Mesothelial cell of epicardium (in vitro differentiated cells): ENCODE measurements around a stretch of chr6.

- PRO-cap, result no peak
Observed at GRCh38 chr6:35522692-35523119, 10.0 kb upstream of the TULP1 start.

- PRO-cap, result no peak
Observed at GRCh38 chr6:35586920-35587633, 74.4 kb upstream of the TULP1 start.

DNA sequence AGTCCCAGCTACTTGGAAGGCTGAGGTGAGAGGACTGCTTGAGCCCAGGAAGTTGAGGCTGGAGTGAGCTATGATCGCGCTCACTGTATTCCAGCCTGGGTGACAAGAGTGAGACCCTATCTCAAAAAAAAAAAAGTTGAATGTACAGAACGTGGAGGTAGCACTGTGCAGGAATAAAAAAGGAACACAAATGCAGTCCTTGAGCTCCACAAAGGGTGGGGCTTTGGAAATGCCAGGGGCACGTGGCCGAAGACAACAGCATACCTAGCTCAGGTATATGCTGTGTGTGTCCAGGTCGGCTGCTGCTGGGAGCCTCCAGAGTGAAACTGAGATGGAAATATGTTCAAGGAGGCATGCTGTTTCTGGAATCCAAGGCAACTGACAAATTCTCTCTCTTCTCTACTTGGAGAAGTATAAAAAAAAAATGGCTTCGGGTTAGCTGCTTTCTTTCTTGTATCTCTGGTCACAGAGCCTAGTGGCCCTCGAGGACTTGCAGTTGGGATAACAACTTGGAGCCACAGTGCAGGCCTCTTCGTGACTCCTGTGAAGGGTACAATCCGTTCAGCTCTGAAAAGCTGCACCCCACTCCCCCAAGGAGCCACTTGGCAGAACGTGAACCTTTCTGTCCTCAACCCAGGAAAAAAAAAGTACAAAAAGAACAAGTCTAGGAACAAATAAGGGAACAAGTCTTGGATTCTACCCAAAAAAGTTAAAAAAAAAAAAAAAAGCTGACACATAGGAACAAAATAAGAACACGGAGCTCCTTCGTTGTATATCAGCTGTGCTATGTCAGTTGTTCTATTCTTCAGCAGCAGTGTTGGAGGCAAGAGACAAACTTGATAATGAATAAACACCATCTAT is 77.7 kb upstream of the TULP1 start:
- PRO-cap, result no peak

DNA sequence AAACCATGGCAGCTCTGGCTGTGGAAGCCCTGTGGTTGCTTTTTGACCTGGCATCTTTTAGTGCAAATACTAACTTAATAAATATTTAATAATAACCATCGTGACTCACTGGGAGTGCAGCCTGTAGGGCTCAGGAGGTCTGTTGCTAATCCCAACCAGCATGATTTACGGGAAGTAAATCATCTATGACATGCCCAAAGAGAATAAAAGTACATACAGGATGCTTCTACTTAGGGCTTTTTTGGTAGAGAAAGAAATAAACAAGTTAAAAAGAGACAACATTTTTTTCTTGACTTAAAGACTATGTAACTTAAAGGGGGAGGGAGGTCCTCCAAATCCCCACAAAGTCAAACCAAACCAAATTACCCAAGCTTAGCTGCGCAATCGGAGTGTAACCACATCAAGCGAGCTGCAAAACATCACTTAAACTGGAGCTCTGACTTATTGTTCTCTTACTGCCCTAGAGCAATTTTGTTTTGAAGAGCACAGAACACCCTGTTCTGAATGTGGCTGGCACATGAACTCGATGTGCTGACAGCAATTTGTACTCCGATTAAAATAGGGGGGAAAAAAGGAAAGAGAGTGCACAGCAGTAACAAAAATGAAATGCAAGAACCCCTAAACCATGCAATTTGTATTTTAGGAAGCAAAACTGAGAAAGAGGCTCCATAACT is 87.0 kb downstream of the FKBP5 start:
- PRO-cap, result no peak

GRCh38 chr6:35642362-35643245 is 46.1 kb downstream of the FKBP5 start:
- PRO-cap, result no peak

DNA sequence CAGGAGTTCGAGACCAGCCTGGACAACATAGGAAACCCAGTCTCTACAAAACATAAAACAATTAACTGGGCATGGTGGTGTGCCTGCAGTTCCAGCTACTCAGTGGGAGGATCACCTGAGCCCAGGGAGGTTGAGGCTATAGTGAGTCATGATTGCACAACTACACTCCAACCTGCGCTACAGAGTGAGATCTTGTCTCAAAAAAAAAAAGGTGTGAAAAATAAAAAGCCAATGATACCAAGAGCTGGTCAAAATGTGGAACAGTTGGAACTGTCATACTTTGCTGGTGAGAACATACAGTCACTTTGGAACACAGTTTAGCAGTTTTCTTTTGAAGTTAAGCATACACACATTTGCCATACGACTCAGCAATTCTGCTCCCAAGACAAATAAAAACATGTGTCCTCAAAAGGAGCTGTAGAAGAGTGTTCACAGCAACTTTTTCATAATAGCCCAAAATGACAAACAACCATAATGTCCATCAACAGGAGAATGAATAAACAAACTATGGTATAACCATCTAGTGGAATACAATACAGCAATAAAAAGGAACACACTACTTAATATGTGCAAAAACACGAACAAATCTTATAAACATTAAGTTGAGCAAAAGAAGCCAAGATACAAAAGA is 21.7 kb upstream of the FKBP5 start:
- PRO-cap, result no peak

DNA sequence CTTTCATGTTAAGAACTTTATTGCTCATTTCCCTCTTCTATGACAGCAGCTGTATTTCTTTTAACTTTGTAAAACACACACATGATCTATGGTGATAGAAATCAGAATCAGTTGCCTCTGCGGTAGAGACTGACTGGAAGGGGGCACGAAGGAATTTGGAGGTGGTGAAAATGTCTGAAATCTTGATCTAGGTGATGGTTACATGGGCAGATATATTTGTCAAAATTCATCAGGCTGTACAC is 17.7 kb upstream of the ARMC12 start:
- PRO-cap, result no peak

- PRO-cap, result no peak
Observed at GRCh38 chr6:35727943-35728854, 8.6 kb upstream of the ARMC12 start.

DNA sequence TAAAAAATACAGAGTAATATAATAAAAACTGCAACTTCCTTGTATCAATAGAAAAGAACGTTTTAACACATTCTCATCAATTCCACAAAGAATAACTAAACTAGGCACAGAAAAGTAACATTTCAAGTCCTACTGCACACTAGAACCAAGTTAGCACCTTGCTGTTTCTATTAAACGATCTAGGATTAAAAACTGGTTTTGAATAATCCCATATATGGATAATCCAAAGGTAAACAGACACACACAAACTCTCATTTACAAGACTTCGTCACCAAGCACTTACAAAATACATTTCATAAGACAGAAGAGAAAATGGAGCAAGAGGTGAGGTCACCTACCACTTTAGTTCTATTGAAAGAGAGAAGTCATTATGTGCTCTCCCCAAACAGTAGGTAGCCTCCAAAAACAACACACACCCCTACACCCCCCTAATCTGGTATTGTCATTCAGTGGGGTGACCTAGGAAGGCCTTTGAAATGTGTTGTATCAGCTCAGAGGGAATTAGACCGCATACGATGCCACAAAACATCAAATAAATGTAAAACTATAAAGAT is 1.9 kb downstream of the SRPK1 start:
- PRO-cap, result no peak

GRCh38 chr6:36067699-36068414 is 40.2 kb downstream of the MAPK14 start:
- PRO-cap, result no peak

DNA sequence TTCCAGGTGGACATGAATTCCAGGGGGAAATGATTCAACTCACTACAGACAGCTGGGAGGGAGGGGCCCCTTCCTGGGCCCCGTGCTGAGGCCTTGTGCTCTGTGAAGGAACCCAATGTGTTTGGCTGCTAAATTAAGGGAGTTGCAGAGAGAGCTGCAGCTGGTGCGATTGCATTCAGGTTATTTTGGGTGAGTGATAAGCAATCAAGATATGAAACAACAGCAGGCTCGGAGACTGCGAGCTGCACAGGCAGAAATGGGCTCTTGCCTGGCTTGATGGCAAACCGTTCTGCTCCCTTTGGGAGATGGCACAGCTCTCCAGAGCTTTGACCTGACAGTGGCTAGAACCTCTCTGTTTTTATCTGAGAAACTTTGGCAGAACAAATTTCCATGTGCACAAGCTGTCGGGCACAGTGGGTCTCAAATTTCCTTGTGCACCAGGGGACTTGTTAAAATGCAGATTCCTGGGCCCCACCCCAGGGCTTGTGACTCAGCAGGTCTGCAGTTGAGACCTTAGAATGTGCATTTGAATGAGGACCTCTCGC is 9.8 kb downstream of the MAPK13 start:
- PRO-cap, result no peak

DNA sequence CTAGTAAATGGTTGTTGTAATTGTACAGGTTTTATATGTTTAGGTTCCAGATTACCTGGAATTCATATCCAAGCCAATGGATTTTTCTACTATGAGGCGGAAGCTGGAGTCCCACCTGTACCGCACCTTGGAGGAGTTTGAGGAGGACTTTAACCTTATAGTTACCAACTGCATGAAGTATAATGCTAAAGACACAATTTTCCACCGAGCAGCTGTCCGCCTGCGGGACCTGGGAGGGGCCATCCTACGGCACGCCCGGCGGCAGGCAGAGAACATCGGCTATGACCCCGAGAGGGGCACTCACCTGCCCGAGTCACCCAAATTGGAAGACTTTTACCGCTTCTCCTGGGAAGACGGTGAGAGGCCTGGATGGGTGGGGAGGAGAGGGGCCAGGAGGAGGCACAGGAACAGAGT is 13.6 kb downstream of the BRPF3 start:
- PRO-cap, result no peak

GRCh38 chr6:36213928-36214310 is 17.4 kb downstream of the BRPF3 start:
- PRO-cap, result no peak

DNA sequence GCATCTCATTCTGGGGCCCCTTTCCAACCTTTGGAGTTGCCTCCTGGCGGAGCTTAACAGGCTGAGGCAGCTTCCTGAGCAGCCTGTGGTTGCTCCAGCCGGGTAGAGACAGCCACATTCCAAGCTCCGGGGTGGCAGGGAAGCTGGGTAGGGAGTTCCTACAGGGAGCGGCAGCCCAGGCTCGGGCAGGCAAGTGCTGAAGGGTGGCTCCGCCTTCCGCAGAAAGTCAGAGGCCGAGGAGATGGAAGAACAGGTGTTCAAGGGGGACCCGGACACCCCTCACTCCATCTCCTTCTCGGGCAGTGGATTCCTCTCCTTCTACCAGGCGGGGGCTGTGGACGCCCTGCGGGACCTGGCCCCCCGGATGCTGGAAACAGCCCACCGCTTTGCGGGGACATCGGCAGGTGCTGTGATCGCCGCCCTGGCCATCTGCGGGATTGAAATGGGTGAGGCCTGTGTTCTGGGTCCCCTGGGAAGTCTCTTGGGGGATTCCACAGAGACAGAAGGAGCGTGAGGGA is 418 bp downstream of the PNPLA1 start:
- PRO-cap, result no peak

DNA sequence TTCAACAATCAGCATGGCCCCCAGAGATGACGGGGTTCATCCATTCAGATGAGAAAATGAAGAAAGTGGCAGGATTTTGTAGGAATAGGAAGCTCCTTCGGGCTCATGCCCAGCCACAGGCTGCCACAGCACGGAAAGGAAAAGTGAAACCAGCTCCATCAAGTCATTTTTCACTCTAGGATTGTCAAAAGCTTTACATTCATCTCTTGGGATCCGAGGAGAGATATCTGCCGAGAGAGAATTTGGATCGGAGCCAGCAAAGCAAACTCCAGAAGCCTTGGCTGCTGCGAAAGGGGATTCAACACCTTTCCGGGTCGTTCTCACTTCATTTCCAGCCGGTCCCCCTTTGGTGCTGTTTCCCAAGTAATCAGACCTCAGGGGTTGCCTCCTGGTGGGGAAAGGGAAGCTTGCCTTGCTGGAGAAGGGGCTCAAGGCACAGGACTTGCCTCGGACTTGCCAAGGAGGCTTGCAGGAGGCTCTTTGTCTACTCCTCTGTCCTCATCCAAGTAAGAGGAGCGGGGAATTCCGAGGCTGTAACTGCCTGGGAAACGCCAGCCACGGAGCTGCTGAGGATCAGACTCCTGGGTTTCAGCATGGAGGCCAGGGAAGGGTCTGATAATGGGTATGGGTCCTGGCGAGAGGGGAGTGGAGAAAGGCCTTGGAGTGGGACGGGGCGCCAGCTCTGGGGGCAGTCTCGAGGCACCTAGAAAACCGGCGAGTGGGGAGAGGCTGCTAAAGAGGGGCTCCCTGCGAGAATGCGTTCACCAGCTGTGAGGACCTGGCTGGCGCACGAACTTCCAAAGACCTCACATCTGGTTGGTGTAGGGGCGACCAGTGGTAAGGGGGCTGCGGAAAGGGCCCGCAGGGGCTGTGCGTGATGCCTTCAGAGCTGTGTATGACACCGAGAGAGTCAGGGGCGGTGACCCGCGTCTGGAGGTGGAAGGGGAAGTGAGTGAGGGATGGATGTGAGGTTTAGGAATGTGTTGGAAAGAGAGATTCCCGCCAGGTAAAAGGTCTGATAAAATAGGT is 730 bp downstream of the ETV7 start:
- PRO-cap, result no peak

- PRO-cap, result bidirectional peak, plus-strand start at chr6:36441633, minus-strand start at chr6:36441553
Observed at GRCh38 chr6:36441287-36441844, 1.3 kb downstream of the PXT1 start.

GRCh38 chr6:36523289-36523887 is 23.9 kb downstream of the STK38 start:
- PRO-cap, result no peak

DNA sequence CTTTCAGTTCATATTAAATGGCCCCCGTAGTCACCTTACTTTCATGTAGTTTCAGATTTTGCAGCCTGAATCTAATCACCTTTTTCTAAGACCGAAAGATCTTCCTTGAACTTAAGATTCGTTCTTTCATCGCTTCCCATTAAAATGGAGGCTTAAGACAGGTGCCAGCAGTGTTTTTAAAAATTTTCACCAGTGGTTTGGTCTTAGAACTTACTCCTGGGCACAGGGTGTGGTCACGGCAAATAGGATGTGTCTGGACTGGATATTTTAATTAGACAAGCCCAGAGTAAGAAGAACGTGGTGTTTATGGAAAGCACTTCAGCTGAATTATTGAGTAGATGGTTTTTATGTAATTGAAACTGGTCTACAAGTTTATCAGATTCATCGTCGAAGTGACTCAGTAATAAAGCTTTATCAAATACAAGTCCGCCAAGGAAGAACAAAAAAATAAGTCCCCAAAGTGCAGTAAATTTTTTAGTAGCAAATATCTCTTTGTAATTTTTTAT is 751 bp downstream of the SRSF3 start:
- PRO-cap, result no peak

DNA sequence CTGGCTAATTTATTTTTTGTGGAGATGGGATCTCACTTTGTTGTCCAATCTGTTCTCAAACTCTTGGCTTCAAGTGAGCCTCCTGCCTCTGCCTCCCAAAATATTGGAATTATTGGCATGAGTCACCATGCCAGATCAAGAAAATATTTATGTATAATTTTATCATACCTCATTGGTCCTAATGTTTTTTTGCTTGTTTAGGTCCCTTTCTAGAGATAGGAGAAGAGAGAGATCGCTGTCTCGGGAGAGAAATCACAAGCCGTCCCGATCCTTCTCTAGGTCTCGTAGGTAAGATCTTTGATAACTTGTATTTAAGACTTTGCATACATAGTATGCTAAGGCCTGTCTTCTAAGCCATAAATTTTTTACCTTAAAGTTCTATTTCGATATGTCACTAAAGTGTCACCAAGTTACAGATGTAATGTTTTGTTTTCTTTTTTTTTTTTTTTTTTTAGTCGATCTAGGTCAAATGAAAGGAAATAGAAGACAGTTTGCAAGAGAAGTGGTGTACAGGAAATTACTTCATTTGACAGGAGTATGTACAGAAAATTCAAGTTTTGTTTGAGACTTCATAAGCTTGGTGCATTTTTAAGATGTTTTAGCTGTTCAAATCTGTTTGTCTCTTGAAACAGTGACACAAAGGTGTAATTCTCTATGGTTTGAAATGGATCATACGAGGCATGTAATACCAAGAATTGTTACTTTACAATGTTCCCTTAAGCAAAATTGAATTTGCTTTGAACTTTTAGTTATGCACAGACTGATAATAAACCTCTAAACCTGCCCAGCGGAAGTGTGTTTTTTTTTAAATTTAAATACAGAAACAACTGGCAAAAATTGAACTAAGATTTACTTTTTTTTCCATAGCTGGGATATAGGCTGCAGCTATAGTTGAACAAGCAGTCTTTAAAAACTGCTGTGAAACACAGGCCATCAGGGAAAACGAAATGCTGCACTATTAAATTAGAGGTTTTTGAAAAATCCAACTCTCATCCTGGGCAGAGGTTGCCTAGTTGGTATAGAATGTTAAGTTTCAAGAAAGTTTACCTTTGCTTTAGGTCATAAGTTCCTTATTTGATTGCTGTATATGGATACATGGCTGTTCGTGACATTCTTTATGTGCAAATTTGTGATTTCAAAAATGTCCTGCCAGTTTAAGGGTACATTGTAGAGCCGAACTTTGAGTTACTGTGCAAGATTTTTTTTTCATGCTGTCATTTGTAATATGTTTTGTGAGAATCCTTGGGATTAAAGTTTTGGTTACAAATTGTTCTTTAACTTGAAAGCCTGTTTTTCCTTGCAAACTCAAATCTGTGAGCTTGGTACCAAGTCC is 7.8 kb downstream of the SRSF3 start:
- PRO-cap, result no peak

DNA sequence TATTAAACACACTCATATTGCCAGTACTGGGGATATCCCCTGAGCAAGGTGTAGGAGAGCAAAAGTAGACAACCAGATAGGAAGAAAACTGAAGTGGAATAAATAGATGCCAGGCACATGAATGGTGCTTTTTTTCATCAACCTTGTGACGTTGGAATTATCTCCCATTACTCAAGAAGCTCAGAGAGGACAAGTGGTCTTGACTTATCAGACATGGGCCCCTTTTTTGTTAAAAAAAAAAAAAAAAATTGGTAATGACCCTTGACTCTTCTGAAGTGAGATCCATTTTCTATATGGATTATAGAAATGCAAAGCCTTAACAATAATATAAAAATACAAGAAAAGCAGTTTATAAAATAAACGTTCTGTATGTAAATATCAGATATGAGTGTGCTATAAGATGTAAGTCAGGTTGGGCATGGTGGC is 17.1 kb downstream of the SRSF3 start:
- PRO-cap, result no peak